Rectum (tissue), 1 donor: ENCODE results near the gene APEX2.

DNA sequence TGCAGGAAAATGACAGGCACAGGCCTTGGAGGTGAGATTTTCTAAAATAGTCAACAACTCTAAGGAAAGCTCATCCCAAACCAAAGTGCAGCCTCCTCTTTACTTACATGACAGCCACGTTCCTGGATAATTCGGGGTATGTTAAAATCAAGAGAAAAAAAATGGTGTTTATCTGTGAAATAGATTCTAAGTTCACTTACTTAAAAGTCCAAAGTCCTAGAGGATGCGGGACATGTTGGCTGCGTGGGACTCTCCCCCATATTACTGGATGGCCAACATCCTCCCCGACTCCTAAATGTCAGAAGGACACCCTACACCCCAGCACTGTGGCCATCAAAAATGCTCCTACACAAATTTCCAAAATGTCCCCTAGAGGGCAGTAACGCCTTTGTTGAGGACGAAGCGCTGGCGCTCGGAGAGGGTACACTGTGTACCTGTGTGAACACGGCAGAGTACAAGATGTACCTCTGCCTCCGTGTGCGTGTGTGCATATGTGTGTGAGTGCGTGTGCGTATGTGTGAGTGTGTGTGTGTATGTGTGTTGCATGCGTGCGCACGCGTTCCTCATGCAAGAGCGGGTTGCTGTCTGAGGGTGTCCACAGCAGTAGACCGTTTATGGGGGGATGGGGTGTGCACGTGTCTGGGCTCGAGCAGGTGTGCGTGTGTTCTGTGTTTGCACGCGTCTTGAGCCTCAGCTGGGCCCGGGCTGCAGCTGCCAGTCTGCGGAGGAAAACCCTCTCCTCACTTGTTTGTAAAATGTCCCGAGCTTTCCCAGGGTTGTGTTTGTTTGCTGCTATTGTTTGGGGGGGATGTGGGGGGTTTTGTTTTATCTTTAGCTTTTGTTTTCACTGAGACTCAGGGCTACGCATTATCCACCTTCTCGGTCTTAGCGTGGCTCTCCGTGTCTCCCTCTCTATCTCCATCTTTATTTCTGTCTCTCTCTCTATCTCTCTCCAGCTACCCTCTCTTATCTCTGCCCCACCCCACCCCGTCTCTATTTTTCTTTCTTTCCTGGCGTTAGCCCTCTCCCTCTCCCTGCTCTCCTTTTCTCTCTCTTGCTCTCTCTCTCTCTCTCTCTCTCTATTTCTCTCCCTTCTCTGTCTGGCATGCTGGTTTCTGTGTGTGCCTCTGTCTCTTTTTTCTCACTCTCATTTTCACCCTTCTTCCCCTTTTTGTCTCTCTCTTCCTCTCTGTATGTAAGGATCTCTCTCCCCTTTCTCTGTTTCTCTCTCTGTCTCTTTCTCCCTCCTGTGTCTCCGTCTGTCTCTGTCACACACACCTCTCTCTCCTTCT is 10.4 kb upstream of the TSPYL2 start:
- PRO-cap = unidirectional peak, plus-strand start at position 717 of the sequence

DNA sequence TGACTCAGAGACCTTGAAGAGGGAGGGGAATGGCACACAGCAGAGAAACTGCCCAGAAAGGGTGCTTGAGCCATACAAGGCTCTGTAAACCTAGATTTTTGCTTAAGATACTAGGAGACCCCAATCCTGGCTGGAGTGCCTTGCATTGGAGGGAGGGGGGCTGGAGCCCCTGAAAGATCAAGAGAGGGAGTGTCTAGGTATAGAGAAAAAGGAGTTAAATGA is 1.4 kb downstream of the TSPYL2 start:
- PRO-cap = no peak

DNA sequence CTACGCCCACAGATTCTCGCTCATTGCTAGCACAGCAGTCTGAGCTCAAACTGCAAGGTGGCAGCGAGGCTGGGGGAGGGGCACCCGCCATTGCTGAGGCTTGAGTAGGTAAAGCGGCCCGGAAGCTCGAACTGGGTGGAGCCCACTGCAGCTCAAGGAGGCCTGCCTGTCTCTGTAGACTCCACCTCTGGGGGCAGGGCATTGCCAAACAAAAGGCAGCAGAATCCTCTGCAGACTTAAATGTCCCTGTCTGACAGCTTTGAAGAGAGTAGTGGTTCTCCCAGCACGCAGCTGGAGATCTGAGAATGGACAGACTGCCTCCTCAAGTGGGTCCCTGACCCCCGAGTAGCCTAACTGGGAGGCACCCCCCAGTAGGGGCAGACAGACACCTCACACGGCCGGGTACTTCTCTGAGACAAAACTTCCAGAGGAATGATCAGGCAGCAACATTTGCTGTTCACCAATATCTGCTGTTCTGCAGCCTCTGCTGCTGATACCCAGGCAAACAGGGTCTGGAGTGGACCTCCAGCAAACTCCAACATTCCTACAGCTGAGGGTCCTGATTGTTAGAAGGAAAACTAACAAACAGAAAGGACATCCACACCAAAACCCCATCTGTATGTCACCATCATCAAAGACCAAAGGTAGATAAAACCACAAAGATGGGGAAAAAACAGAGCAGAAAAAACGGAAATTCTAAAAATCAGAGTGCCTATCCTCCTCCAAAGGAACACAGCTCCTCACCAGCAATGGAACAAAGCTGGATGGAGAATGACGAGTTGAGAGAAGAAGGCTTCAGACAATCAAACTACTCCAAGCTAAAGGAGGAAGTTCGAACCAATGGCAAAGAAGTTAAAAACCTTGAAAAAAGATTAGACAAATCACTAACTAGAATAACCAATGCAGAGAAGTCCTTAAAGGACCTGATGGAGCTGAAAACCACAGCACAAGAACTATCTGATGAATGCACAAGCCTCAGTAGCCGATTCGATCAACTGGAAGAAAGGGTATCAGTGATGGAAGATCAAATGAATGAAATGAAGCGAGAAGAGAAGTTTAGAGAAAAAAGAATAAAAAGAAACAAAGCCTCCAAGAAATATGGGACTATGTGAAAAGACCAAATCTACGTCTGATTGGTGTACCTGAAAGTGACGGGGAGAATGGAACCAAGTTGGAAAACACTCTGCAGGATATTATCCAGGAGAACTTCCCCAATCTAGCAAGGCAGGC is 51.9 kb downstream of the KANTR start:
- PRO-cap = no peak

DNA sequence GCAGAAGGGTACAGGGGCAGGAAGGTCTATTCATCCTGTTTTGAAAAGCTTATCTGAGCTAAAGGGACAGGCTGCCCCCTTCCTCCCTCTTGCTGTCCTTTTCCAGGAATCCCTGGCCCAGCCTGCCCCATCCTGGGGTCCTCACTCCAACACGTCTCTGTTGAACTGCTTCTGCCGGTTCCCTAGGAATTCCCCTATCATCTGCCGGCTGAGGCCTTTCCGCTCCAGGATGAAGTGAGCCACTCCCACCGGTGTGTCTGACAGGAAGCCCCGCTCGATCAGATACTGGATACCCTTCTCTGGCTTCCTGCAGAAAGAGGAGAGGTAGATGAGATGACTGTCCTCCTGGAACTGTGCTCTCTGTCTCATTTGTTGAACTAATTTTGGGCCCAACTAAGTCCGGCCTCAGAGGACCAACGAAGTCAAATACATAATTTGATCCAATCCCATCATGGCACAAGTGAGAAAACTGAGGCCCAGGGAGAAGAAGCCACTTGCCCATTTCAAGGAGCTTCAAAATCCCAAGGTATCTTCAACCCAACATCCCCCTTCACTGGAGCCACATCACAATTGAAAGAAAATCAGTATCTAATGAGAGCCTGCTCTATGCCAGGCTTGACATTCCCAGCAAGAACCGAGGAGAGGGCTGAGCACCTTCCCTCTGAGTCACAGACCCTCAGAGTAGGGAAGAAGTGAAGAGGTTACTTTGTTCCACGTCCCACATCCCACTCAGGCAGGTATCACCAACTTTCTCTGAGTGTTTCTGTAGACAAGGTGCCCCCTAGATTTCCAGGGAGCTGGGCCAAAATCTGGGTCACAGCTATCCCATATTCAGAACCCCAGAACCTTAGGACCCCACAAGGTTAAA is 23.8 kb upstream of the KDM5C start:
- PRO-cap = no peak

DNA sequence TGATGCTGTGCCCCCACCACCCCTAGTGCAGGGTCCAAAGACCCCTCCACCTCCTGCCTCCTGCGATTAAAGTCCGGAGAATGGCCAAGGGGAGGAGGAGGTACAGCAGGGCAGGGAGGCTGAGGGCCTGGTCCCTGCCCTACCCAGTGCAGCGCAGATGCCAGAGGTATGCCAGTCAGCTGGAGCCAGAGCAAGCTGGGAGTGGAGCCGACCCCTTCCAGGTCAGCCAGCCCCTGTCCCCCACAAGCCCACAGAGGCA is 40.6 kb downstream of the IQSEC2 start:
- PRO-cap = unidirectional peak, plus-strand start at position 174 of the sequence

DNA sequence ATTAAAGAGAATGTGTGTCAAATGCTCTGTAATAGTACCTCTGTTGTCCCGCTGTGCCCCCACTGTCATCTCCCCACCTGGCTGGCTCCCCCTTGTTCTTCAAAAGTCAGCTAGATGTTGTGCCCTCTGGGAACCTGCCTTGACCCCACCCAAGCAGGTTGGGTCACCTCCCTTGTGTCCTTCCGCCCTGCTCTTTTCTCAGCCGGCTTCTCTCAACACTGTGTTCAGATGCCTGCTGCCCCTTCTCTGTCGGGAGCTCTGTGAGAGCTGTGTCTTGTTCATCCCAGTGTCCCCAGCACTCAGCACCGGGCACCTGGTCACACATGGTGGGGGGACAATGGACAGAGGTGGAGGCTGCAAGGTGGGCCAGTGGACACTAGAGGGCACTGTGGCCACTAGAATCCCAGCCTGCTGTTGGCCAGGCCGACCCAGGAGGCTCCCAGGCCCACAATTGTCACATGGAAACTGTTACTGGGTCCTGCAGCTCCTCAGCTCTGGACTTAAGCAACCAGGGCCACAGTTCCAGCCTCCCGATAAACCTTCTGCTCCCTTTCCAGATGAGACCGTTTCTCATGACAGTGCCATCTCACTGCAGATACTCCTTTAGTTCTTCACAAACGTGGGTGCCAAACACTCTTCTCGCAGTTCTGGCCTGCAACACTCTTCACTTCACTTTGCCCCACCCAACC is 36.6 kb downstream of the IQSEC2 start:
- PRO-cap = no peak

- PRO-cap = unidirectional peak, plus-strand start at chrX:53440347; unidirectional peak, plus-strand start at chrX:53440512; unidirectional peak, plus-strand start at chrX:53440680; bidirectional peak, plus-strand start at chrX:53441066, minus-strand start at chrX:53440960
Measured at GRCh38 chrX:53440091-53441309, 6.3 kb upstream of the HSD17B10 start.

GRCh38 chrX:53547716-53548080 is 113.5 kb upstream of the HSD17B10 start:
- PRO-cap = no peak

- PRO-cap = no peak
Measured at GRCh38 chrX:53556070-53556518, 121.9 kb upstream of the HSD17B10 start.

DNA sequence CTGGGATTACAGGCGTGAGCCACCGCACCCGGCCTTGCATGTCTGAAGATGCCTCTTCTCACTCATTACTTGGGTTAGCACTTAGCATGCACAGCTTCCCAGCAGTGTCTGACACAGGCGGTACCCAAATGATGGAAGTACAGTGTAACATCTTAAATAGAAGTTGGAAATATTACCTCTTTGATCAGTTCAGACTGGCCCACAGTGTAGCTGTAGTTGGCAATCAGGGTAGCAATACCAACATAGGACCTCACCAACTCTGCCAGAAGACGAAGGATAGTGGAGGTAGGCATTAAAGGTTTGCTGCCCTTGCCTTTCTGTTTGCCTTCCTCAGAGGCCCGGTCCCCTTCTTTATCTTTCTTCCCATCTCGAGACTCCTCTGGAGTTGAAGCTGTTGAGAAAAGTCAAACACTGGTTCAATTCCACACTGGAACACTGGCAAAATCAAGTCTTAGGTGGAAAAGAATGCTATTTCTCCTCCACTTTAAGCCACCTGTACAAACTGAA is 112.9 kb downstream of the HUWE1 start:
- PRO-cap = no peak

DNA sequence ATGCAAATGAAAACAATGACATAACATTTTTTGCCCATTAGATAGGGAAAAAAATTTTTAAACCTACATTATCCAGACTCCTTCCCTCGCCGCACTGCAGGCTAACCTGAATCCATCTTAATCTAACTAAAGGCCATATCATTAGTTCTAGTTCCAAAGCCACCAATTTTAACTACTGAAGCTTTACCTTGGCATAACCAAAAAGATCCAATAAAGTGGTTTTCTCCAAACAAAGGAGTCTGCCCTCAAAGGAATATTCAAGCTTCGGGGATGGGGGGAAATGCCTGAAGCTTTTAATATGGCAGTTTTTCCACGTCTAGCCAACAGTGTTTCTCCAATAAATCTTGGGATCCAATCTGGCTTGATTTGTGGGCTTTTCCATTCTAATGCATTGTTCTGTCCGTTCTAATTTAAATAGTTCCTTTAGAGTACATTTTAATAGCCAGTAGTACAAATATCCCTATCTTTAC is 1.8 kb downstream of the HUWE1 start:
- PRO-cap = no peak

GRCh38 chrX:53713798-53714409 is 27.4 kb upstream of the HUWE1 start:
- PRO-cap = no peak

- PRO-cap = no peak
Measured at GRCh38 chrX:53716385-53716817, 29.9 kb upstream of the HUWE1 start.

- PRO-cap = no peak
Measured at GRCh38 chrX:54640638-54641209, 110.7 kb downstream of the GNL3L start.

DNA sequence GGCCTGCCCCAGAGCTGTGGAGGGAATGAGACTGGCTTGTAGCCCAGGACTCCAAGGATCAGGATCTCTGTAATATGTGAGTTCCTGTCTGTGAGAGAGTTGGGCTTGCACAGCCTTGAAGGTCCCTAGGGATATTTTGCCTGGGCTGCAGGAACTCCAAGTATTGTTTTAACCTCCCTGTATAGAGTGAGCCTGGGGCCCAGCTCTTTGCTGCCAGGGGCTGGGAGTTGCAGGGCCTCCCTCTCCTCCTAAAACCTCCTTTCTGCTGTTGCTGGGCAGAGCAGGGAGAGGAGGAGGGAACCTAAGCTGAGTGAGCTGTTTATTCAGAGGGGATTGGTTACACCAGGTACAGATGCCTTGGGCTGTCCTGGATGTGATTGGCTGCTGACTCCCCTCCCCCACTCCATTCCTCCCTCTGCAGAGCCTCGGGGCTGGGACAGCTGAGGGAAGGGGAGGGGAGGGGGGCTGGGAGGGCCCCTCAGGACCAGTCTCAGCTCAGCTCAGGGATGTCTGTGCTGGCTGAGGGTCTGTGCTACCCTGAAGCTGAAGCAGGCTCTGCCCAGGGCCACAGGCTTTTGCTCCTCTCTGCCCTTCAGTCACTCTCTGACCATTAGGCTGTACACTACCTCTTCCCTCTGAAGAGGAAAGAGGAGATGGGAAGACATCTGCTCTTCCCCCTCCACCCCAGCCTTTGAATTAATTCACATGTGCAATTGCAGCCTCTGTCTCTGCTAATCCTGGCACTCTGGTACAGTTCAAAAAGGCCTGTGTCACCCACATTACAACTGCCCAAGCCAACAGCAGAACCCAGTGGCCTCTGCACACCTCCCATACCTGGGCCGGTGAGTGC is 23.4 kb downstream of the ITIH6 start:
- PRO-cap = no peak

- PRO-cap = unidirectional peak, plus-strand start at chrX:54808371; bidirectional peak, plus-strand start at chrX:54808550, minus-strand start at chrX:54808471; bidirectional peak, plus-strand start at chrX:54809106, minus-strand start at chrX:54808852
Measured at GRCh38 chrX:54808008-54809006, 762 bp downstream of the MAGED2 start.

DNA sequence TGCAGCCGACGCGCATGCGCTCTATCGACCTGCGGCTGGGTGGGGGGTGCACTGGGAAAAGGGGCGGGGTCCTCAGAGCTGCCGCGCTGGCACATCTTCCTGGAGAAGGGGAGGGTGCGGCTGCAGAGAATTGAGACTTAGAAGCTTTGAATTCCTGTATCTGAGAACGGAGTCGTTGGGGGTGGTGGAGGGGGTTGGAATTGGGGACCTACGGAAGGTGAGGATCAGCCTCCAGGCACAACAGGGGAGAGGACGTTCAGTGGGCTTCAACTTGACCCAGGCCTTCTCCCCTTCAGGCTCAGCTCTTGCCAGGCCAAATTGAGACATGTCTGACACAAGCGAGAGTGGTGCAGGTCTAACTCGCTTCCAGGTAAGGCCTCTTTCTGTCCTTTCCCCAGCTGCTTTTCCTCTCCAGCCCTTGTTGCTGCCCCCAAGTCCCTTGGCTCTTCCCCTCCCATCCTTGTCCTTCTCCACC is 1.5 kb downstream of the MAGED2 start:
- PRO-cap = bidirectional peak, plus-strand start at position 100 of the sequence, minus-strand start outside the sequence

DNA sequence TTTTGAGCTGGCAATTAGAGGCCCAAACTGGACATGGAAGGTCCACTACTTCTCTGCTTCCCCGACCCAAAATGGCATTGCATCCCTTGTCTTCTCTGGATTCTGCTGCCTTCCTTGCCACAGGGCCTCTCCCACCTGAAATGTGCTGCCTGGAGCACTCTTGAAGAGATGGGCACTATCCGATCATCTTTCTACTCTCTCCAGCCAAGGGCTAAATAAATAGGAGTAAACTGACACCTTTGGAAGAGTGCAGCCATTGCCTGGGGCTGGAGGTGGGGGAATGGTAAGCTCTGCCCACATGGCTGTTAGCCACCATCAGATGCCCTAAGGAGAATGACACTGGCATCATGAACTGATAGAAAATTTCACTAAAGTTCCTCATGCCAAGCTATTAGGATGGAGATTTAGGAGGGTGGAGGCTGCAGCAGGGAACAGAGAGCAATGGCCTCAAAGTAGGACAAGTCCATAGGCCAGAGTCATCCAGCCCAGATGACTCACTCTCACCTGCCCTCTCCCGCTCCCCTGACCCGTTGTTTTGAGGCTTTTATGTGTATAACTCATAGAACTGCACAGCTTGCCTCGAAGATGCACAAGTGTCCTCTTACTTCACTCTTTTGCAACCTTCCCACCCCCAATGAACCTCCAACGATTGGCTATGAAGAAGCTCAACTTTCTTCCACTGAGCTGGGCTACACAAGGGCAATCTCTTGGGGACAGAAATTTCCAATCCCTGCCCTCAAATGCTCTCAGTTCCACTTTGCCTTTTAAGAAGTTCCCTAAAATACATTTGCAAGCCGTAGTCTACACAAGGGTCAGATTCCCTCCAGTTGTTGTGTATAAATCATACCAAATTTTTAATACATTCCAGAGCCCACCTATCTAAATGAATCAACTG is 872 bp upstream of the PFKFB1 start:
- PRO-cap = no peak

DNA sequence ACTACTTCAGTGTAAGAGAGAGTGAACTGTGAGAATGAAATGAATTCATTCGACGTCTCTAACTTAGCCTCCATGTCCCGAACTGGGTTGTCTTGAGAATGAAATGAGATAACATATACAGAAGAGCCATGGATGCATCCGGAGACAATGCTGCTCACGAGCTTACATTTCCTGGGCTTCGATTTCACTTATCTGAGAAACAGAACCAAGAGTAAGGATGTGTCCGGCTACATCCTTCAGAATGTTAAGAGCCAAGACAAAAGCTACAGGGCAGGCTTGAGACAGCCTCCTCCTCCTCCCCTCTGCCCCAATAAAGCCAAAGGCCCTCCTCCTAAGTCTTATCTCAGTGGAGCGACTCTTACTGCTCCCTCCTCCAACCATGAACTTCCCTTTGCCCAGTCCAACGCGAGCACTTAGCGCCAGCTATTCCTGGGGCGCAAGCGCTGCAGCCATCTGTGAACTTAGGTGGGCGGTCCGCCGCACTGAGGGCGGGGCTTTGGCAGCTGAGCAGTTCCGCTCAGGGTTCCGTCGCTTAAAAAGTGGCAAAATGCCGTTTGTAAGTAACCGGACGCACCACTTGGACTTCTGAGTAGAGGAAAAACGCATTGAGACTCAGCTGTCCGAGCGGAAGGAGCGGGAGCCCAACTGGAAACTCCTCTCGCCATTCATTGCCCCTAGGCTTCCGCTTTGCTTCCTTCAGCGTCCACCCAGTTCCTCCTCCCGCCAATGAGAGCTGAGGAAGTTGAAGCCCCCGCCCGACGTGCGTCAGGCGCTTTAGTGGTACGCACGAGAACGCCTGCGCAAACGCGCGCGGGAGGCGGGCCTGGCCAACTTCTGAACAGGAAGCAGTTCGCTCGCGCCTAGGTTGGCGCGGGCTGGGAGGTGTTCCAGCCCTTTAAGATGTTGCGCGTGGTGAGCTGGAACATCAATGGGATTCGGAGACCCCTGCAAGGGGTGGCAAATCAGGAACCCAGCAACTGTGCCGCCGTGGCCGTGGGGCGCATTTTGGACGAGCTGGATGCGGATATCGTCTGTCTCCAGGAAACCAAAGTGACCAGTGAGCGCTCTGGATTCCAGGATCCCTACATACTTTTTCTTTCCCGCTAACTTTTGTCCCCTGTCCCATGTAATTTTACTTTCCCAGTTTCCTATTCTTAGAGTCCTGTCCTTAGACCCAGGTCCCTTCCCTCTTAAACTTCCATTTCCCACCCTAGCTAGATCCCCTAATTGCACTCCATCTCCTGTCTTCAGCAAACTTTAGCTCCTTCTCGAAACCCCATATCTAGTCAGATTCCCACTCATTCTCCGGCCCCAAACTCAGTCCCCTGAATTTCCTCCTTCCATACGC is at the start of gene APEX2:
APEX2 (plus strand) TSS at position 841 of the 1,348 bp plus-strand sequence.
- PRO-cap = bidirectional peak, plus-strand start at position 482 of the sequence, minus-strand start at position 243 of the sequence; bidirectional peak, plus-strand start at position 803 of the sequence, minus-strand start at position 670 of the sequence

- PRO-cap = bidirectional peak, plus-strand start at chrX:55488630, minus-strand start at chrX:55488741; bidirectional peak, plus-strand start at chrX:55488883, minus-strand start at chrX:55488846
Measured at GRCh38 chrX:55488332-55488981, 1.2 kb downstream of the USP51 start.